Vein endothelial cell (primary cell): ENCODE measurements around a stretch of chr13.

DNA sequence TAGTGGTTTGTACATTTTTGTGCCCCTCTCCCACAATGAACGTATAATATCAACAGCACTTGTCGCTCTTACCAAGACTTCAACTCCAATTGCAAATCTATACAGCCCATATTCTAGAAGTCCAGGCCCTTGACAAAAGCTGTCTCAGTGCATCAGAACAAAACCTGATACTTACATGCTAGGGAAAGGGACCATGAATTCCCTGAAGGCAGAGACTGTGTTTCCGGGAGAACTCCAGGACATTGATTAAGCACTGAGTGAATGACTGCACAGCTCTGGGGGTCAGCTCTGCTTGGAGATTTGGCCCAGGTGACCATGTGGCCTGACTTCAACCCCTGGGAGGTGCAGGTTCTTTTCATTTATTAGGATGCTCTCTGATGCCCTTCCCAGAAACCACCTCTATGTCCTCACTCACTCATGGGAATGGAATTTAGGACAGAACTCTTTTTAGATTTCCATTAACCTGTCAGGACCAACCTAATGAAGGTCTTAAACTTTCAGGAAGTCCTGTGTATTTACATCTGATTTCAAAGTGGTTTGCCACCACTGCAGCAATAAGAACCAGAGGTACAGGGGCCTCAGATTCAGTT, 393.2 kb upstream of the ARGLU1 start:
- CAGE, long polyA plus RNA = no peak

DNA sequence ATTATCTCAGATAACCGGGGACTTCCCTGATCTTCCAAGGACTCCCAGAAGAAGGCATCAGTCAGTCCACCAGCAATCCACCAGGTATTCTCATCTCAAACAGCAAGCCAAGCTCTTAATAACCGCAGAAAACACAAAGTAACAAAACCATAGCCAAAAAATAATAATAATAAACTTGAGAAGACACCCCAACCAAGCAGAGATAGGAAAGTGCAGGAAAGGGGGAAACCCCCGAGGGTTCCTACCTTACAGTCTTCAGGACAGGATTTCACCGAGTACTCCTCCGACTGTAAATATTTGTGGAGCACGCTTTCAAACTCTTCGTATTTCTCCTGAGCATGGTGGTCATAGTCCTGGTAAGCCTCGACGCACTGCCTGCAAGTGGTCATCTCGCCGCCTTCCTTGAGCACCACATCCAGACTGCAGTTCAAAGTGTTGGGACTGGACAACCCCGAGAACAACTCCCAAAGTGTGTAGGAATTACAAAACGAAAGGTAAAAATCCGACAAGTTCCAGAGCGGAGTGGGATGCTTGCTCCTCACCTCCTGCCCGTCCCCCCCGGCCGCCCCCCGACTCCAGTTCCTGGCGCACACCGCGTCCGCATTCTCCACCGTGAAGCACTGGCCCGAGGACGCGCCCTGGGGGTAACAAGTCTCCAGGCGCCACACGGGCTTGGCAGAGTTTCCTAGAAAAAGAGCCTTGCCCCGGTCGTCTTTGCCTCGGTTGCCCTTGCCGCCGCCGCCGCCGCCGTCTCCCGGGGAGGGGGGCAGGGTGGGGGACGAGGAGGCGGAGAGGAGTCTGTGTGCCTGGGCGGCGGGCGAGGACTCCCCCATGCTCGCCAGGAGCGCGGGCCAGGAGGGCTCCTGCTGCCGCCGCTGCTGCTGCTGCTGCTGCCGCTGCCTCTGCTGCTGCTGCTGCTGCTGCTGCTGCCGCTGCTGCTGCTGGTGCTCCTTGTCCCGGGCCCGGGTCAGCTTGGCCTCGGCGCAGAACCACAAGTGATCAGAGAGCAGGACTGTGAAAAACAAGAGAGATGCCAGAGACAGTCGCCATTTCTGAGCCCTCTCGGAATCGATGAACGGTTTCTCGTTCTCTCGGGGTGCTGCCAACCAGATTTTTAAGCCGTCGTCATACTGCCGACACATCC, 1.5 kb downstream of the NALF1 start:
- CAGE, long polyA plus RNA = no peak

DNA sequence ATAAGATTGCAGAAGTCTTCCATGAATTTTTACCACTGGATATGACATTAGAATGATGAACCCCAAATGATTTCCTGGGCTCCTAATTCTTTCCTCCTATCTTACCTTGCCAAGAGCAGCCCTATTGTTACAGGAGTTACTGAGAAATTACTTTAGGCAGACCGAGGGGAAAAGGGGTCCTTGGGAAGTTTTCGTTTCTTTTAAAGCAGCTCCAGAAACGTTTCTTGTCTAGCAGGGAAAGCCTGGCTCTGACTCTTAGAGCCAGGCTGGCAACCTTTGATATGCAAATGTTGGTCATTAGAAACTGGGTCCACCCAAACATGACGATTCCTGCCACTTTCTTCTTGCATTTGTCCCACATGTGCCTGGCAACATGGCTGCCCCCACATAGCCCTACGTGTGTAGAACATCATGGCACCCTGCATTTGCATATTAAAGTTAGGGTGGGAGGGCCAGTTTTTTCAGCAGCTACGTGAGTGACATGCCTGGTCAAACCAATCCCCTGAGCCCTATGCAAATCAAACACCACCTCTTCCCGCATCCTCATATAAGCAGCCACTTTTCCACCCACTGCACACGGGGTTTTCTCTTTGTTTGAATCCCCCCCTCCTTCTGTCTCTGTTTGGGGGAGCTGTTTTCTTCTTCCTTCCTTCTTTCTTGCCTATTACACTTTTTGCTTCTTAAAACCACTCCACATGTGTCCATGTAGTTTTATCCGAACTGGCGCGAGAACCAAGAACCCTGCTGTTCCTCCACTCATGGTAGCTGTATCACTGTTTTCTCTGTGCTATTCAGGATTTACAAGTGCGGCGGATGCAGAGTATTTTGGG, 95.0 kb downstream of the LIG4 start:
- CAGE, long polyA plus RNA = no peak

GRCh38 chr13:108886379-108886991, 257.1 kb downstream of the MYO16 start:
- CAGE, long polyA plus RNA = no peak

GRCh38 chr13:109157018-109157619, 527.7 kb downstream of the MYO16 start:
- CAGE, long polyA plus RNA = no peak

DNA sequence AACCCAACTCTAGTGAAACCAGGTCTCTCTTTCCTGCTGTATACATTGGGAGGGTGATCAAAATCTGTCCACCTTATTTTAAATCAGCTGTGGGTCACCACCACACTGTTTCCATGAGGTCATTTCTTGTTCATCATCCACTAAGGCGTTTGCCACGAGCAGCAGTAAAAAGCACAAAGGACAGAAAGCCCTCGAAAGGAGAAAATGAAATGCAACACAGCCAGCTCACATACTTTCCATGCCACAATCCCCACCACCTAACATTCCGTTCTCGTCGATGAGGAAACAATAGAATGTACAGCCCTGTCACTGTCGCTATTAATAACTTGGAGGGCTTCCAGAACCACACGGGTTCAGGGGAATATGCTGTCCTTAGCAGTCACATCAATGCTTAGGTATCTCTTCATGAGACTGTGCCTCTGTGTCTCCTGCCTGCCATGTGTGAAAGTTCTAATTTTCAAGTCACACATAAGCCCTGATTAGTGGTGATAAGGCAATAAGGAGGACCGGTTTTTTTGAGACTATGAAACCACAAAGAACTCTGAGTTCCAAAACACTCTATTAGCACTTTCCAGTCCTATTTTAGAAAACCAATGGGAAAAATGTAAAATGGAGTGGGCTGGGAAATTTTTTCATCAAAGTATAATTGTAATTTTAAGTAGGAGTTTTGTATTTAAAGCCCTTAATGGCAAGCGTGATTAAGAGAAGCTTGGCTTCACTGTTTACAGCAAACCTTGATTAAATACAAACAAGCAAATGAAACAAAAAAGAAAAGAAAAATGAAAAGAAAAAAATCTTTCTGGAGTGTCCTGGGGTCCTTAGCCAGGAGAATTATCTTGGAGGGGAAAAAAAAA, 542.6 kb downstream of the IRS2 start:
- CAGE, long polyA plus RNA = no peak

GRCh38 chr13:109309858-109310612, 476.3 kb downstream of the IRS2 start:
- CAGE, long polyA plus RNA = no peak

DNA sequence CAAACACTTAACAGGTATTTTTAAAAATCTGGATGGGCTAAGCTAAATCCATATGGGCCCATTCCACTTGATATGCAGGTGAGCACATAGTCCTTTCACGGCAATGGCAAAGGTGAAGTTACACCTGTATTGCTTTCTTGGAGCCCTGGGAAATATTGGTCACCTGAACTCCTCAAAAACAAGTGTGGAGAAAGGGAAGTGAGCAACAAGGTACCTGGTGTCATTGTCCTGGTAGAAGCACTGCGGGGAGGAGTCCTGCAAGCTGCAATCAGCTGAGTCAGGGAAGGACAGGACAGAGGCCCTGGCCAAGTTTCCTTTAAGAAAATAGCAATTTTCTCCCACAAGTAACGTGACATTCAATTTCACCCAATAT, 389.2 kb downstream of the IRS2 start:
- CAGE, long polyA plus RNA = no peak

GRCh38 chr13:109568176-109568900, 218.0 kb downstream of the IRS2 start:
- CAGE, long polyA plus RNA = no peak

DNA sequence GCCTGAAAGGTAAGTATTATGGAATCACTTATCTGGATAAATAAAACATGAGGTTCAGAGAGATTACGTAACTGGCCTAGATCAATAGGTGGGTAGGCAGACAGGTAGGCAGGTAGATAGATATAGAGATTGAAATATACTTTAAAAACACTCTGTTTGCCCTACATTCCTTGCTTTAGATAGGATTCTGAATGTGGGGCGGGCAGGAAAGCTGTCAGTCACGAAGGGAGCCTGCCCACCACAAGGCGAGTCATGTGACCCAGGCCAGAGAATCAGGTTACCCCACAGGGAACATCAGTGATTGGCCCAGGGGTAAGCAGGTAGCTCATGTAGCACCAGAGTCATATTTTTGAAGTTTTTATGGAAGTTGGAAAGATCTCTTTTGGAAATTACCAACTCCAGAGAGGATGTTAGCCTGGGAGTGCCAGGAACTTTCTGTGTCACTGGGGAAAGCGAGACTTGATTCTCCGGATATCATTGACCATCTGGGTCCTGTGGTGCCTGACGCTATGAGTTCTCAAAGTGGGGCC, 60.4 kb downstream of the IRS2 start:
- CAGE, long polyA plus RNA = no peak

- CAGE, long polyA plus RNA = no peak
Measured at GRCh38 chr13:109764158-109764567, 22.2 kb downstream of the IRS2 start.

DNA sequence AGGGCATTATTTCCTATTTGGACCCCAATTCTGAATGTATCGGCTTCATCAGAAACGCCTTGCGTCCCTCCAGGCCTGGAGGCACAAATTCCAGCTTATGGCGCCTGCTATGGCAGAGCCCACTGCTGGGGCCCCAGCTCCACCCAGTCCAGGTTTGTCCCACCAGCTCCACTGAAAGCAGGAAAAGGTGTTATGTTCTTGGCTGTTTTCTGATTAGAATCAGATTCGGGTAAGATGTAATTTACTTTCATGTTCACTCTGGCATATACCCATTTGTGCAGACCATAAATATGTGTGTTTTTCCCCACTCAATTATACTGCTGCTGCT, 6.5 kb downstream of the IRS2 start:
- CAGE, long polyA plus RNA = no peak

GRCh38 chr13:109782120-109782713, 4.2 kb downstream of the IRS2 start:
- CAGE, long polyA plus RNA = no peak

DNA sequence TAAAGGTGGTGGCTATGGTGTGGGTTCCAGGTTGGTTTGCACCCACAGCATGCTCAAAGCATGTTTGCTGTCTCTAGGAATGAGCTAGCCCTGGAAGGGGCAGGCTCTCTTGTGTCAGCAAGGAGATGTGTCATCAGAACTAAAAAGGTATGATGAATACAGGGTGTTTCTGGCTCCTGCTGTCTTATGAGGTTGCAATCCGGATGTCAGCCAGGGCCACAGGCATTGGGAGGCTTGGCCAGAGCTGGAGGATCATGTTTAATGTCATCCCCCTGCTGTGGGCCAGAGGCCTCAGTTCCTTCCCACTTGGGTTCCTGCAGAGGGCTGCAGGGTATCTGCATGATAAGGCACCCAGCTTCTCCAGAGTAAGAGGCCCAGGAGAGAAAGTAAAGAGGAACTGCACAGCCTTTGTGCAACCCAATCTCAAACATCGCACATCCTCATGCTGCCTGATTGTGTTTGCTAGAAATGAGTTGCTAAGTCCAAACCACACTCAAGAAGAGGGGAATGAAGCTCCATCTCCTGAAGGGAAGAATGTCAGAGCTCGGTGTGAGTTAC, 193.6 kb downstream of the COL4A1 start:
- CAGE, long polyA plus RNA = no peak

DNA sequence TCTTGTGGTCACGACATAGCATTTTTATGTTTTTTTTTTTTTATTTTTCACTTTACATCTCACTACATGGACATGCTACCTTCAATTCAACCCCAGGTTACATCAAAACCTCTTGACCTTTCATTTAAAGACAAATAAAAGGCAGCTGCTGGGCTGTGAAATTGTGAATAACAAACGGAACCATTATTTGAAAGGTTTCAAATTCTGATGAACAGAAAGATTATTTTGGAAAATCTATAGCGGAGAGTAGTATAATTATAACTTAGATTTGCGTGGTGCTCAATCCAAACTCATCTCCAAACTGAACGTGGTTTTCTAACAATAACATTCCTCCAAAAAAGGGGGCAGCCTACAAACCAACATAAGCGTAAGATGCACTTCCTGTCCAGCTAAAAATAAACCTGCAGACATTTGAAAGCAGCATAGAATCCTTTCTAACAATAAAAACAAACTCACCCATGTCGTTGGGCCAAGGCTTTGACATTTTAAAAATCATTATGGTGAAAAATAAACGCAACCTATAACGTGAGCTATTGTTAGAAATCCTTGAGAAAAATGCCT, 178.5 kb downstream of the COL4A1 start:
- CAGE, long polyA plus RNA = no peak

- CAGE, long polyA plus RNA = no peak
Measured at GRCh38 chr13:110137646-110138534, 169.1 kb downstream of the COL4A1 start.

DNA sequence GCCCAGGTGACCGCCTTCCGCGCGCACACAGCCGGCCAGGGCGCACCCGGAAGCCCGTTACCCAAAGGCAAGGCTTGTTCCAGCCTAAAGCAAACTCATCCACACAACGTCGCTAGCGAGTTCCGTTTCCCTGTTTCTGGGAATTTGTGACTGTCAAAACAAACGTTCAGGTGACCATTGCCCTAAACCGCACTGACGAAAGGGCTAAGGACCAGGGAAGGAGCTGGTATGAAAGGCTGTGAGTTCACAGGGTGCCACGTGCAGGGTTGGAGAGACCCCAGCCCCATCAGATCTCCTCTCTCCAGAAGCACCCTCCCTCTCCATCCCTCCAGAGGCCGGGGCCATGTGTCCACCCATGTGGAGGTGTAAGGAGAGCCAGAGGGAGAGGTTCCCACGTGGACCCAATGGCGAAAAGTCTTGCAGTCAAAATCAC, 168.4 kb downstream of the COL4A1 start:
- CAGE, long polyA plus RNA = no peak

DNA sequence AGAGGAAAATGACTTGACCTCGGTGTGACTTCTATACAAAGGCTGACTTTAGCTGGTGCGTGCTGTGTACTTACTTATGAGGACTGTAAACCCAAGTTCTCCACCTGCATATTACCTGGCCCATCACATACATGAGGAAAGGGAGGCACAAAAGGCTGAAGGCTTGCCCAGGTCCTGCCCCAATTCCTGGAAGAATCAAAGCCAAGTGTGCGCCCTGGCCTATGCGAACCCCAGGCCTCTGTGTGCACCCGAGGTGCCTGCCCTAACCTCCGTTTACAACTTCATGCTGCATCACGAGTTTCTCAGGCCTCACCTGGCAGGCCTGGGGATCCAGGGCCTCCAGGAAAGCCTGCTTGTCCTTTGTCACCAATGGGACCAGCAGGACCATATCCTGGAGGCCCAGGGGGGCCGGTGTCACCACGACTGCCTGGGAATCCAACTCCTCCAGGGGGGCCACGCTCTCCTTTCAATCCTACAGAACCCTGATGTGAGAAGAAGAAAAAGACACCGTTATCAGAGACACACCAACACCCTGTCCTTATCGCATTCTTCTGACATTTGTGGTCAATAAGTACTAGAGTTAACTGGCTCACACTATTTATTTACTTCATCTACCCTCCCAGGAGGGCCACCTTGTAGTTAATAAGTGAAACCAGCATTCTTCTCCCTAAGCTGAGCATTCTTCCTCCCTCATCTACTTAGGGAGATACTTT, 120.7 kb downstream of the COL4A1 start:
- CAGE, long polyA plus RNA = no peak

DNA sequence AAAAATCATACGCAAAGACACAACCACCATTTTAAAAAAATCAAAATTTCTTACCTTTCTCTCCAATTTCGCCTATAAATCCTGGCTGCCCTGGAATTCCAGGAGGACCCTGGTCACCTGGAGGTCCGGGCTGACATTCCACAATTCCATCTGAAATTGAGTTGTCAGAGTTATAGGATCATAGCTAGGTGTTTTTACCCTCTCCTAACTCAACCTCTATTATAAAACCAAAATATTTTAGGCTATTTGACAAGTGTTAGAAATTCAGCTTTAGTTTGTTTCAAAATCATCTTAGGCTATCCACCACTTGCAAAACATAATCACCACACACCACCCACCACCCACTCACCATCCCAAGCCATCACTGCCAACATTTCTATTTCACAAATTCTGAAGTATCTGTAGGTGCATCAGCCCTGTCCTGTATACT, 112.0 kb downstream of the COL4A1 start:
- CAGE, long polyA plus RNA = no peak

GRCh38 chr13:110213844-110214221, 93.1 kb downstream of the COL4A1 start:
- CAGE, long polyA plus RNA = no peak